ENCODE measurements around the genes CLN3 and BOLA2.

DNA sequence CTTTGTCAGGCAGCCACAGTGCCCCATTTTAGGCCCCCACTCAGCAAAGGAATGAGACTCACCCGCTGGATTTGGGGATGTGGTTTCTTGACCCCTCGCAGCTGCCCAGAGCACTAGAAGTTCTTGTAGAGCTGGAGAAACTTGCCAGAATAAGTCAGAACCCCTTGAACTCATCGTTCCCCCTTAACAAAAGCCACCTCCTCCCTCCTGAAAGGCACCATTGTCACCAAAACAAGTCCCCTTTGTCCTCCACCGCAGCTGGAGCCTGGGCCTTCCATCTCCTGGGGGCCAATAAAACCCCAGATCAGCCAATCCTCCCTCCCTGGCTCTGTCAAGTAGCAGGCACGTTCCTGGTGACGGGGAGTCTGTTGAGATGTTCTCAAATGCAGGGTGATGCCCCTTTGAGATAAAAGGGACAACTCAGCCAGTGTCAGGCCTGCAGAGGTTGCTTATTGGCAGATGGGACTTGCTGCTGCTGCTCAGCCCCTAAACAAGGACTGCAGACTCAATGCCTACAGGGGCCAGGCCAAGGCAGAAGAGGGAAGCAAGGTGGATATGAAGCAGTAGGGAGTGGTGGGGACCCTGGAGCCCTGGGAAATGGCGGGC lies 168.8 kb downstream of the KATNIP start:
- RAMPAGE, long total RNA = no peak
- RRBS = no CpG with 5 or more reads among the region's 7 CpGs

GRCh38 chr16:27763509-27763911 lies 213.6 kb downstream of the KATNIP start:
- RAMPAGE, long total RNA = no peak
- RRBS = no CpG with 5 or more reads among the region's 2 CpGs

- RAMPAGE, long total RNA = no peak
- RRBS = no CpG with 5 or more reads among the region's 14 CpGs
Measured at GRCh38 chr16:27867587-27868006, 195.9 kb downstream of the GSG1L start.

DNA sequence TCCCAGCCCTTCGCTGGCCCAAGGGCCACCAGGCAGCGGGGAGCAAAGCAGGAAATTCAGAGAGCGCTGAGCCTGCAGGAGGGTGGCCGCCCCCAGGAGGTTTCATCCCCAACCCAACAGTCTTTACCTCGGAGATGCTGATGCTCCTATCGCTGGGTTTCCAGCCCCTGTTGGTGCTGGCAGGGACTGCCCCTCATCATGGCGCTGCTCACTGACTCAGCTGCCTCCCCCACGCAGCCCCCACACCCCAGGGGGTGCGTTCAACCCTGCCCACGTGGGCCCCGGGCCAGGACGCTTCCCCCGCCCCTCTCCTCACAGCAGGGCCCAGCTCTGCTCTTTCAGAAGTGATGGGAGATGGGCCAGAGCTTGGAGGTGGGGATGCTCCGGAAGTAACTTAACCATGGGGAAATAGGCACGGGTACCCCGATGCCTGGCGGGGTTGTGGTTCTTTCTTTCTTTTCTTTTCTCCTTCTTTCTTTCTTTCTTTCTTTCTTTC lies 175.5 kb downstream of the GSG1L start:
- RAMPAGE, long total RNA = no peak
- RRBS = 80% methylated on average over 1 of the region's 17 CpGs

- RAMPAGE, long total RNA = no peak
- RRBS = no CpG with 5 or more reads among the region's 5 CpGs
Measured at GRCh38 chr16:28097309-28097685, 33.8 kb upstream of the GSG1L start.

DNA sequence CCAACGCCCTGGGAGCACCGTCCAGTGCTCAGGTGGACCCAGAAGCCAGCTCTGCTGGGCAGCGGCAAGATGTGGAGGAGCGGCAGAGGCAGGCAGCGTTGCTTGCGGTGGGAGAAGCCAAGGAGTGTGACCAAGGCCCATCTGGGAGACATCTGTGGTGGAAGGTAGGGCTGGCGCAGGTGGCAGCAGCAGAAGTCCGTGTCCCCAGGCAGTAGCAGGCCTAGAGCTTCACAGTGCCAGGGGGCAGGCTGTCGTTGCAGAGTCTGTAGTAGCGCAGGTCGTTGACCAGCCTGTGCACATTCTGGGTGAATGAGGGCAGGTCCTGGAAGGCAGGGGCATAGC lies 34.8 kb upstream of the GSG1L start:
- RAMPAGE, long total RNA = no peak
- RRBS = no CpG with 5 or more reads among the region's 11 CpGs

DNA sequence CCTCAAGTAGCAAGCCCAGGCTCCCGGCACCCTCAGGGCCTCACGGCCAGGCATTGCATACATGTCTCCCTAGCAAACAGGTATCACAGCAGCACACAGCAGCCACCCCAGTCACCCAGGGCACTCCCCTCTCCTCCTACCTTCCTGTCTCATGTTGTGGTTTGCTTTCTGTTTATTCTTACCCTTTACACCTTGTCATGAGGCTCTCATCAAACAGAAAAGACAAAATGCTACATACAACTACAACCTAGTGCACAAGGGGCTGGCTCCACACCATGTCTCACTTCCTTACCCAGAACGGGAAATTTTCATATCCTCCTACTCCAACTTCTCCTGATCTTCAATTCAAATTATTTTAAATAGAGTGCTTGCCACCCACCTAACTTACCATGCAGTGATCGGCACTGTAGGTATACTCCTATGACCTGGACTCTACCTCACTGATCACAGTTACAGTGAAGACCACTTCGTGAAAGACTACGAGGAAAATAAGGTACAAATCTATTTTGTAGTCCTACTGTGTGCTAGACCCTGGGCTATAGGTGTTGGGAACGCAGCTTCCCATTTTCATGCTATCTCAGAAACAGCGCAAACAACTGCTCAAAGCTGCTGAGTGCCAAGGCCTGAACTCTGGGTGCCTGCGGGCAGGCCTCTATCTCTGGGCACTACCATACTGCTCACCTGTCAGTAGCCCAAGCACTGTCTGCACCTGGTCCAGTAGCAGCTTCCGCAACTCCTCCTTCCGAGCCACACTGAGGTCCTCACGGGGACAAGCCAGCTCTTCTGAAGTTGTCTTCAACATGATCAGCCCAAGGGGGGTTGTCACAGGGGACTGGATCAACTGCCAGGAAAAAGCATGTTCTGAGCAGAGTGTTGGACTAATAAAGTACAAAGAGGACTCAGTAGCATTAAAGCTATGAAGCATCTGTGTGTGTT lies 42.4 kb downstream of the XPO6 start:
- RAMPAGE, long total RNA = no peak
- RRBS = no CpG with 5 or more reads among the region's 12 CpGs

DNA sequence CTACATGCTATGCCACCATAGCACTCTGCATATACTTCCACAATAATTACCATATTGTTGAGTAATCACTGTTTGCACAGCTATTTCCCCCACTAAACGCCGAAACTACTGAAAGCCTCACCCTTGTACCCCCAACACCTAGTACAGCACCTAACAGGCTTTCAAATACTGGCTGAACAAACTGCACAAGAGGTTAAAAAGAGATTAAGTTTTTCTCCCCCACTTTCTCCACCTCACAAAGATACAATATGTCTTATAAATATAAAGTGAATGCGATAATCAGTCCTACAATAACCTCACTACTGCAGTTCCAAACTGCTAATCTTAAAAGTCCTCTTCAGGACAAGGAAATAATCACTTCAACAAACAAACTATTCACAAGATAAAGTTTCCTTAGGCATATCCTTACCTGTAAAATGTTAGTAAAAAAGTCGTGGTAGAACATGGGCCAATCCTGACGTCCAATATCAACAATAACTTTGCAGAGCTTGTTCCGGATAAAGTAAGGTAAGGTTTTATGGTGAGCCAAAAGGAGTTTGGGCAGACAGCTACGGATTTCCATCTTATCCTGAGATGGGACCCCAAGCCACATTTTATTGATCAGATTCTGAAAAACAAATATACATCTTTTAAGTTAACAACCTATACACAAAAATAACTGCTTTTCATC lies 36.1 kb downstream of the XPO6 start:
- RAMPAGE, long total RNA = no peak
- RRBS = no CpG with 5 or more reads among the region's 7 CpGs

- RAMPAGE, long total RNA = no peak
- RRBS = no CpG with 5 or more reads among the region's 4 CpGs
Measured at GRCh38 chr16:28212513-28212868, 726 bp upstream of the XPO6 start.

DNA sequence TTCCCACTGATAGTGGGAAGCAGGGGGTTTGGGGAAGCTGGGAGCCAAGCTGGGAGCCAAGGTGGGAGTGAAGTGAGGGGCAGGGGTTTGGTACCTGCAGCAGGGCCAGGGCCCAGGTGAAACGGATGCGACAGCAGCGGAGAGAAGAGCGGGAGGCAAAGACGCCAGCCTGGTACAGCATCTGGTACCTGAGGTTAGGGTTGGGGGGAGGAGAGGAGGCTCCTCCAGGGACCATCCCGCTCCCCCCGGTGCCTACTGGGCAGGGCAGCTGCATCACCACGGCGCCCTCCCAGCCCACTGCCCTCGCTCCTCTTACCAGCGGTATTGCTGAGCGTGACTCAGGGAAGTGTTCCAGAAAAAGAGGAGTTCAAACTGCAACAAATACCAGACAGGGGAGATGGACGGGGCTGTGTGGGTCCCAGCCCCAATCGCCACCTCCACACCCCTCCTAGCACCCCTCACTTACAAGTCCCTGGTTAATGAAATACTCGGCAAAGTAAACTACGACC lies 9.8 kb downstream of the CLN3 start:
- RAMPAGE, long total RNA = no peak
- RRBS = no CpG with 5 or more reads among the region's 16 CpGs

DNA sequence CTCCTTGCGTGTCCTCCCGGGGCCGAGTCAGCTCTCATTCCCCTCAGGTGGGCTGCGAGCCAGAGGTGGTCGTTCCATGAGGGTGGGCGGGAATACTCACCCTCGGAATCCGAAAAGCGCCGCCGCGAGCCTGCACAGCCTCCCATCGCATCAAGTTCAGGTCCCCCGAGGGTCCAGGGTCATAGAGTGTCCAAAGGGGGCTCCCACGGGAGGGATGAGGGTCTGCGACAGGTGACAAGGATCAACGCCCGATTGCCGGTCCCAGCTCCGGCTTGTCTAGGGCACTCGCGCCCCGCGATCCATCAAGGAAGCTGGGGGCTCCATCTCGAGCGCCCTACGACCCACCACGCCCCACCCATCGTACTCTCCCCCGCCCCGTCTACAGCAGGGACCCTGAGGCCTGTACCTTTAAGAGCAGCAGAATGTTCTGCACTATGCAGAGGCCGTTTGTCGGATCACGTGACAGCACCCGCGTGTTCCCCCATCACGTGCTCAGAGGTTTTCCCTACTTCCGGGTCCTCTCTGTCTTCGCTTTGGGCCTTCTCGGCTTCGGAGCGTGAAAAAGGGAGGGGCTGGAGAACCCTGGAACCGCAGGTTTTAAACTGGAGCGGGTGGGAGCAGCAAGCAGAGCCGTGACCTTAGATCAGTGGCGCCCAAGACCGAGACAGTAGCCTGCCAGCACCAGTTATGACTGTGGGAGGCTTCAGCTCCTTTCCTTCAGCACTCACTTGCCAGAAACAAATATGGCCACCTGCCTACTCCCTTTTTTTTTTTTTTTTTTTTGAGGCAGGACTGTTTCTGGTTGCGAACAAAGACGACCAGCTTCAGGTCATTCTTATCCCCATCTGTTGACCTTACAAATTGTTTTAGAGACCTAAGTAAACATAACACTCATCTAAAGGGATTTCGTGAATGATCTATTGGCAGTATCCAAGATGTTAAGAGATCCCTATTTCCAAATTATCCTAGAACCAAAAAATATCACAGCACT lies at the start of gene CLN3:
Gene CLN3 (minus strand): TSS at position 461 of the 991 bp plus-strand sequence.
- RAMPAGE, long total RNA = start-site peak on the minus strand centred at position 345 of the sequence, 35 bp wide, 25 and 25 reads in 2 replicates; start-site peak on the minus strand centred at position 431 of the sequence, 30 bp wide, 48 and 52 reads in 2 replicates
- RRBS = 2% methylated on average over 2 of the region's 50 CpGs

- RAMPAGE, long total RNA = no peak
- RRBS = no CpG with 5 or more reads among the region's 7 CpGs
Measured at GRCh38 chr16:28526522-28526857, 12.3 kb downstream of the NUPR1 start.

GRCh38 chr16:28830174-28830854 lies 7.5 kb downstream of the ATXN2L start:
- RAMPAGE, long total RNA = no peak
- RRBS = no CpG with 5 or more reads among the region's 14 CpGs

GRCh38 chr16:28905985-28906398 lies 19.0 kb downstream of the RABEP2 start:
- RAMPAGE, long total RNA = no peak
- RRBS = 46% methylated on average over 1 of the region's 20 CpGs

DNA sequence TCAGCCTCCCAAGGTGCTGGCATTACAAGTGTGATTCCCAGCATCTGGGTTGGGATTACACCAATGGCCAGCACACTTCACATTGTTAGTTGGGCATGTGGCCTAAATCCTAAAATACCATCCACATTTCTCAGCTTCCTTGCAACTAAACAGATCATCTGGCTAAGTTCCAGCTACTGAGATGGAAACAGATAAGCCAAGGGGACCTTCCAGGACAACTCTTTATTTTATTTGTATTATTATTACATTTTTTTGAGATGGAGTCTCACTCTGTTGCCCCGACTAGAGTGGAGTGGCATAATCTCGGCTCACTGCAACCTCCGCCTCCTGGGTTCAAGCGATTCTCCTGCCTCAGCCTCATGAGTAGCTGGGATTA lies 9.7 kb downstream of the RABEP2 start:
- RAMPAGE, long total RNA = no peak
- RRBS = no CpG with 5 or more reads among the region's 4 CpGs

DNA sequence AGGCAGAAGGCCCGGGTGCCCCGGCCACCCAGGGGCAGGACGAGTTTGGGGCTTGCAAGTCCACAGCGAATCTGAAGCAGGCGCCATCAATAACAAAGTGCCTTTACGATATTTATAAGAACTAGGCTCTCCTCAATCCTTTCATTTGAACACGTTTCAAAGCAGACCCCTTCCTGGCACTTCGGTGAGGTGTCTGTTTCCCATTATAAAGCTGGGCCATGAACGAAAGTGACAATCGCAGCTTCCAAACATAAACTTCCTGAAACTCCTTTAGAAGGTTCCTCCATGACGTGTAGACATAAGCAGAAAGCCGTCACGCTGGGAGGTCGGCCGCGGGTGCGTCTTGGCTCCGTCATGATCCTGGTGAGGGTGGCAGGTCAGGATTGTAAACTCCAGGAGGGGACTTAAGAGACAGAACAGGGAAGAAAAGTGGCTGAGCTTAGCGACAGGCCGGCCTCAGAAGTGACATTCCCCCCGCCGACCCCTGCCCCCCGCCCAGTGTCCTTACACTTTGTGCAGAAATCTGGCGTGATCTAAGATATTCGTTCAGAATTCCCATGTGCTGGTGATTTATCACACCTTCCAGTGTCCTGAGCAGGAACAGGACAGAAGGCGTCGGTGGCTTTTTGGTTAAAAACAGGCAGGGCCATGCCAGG lies 155.6 kb downstream of the LAT start:
- RAMPAGE, long total RNA = no peak
- RRBS = no CpG with 5 or more reads among the region's 27 CpGs

GRCh38 chr16:29146989-29147488 lies 162.2 kb downstream of the LAT start:
- RAMPAGE, long total RNA = no peak
- RRBS = no CpG with 5 or more reads among the region's 7 CpGs

DNA sequence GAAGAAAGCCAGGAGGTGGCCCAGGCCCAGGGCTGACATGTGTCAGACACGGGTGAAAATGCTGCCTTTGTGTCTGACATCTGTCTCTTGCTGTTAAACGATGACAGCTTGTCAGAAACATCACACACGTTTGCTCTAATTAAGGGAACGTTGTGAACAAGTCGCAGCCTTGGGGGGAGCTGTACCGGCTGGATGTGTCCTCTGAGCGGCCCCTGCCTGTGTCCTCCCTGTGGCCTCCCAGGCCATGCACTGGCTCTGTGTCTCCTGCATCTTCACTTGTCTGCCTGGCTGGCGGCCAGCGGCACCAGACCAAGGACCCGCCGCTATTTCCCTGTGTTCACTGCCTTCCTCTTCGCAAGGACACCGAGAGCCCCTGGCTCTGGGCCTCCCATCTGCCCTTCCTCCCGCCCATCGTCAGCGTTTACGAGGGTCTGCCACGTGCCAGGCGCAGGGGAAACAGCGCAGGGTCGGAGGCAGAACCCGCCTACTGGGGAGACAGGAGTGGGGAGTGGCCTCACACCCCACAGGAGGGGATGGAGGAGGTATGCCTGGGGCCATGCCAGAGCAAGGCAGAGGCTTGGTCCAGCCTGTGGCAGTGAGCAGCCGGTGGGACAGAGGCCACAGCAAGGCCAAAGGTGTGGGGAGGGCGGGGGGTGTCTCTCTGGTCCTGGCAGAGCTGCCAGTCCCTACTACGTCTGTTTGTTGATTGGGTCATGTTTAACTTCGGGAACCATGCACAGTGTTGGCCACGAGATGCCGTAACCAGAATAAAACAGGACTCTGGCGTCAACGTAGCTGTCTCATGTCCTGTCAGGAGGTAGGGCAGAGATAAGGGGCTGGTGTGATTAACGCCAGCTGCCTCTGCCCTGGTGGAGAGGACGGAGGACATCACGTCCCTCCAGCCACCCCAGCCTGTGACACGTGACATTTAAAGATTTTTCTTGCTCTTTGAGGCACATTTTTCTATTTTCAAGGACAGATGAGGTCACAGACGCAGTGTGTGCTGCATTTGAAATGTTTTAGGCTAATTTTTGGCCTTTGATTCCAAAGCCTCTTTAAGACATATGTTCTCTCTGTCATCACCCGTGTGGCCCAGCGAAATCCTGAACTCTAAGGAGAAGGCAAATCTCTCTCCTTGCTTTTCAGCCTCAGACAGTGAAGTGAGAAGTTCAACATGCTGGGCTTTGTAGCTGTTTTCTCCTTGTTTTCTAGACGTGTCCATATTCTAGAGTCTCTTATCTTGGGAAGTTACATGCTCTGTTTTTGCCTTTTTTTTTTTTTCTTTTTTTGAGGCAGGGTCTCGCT lies 193.1 kb downstream of the LAT start:
- RAMPAGE, long total RNA = no peak
- RRBS = no CpG with 5 or more reads among the region's 39 CpGs

GRCh38 chr16:29453767-29454490 lies at the start of gene BOLA2:
Gene BOLA2 (minus strand): TSS chr16:29454351.
- RAMPAGE, long total RNA = start-site peak on the minus strand at chr16:29454092-29454337, 591 and 636 reads in 2 replicates
- RRBS = no CpG with 5 or more reads among the region's 46 CpGs

GRCh38 chr16:29807990-29808188 lies 1.6 kb downstream of the MAZ start:
- RAMPAGE, long total RNA = no peak
- RRBS = no CpG with 5 or more reads among the region's 15 CpGs

Data from kidney epithelial cell (primary cell).